ENCODE measurements around a stretch of chr17.

DNA sequence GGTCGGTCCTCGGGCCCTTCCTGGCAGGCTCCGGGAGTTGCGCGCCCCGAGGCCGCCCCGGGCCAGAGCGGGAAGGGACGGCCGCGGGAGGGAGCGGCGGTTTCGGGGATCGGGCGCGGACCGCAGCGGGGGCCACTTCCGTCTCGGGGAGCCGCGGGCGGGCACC lies 778 bp downstream of the METRNL start:
- RRBS: 2% methylated on average over 3 of the region's 25 CpGs

- RRBS: 95% methylated on average over 13 of the region's 57 CpGs
Observed at GRCh38 chr17:83084543-83085508, 5.4 kb downstream of the METRNL start.

DNA sequence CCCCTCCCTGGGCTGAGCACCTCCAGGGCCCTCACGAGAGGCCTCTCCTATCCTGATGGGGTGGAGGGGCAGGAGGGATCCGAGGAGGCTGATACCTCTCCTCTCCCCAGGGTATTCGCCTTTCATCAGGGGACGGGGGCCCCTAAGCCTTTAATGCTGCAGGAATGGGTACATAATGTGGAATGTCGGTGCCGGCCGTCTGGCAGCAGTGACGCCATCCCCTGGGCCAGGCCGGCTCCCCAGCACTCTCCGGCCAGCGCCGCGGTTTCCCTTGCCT lies 8.0 kb downstream of the METRNL start:
- RRBS: 30% methylated on average over 8 of the region's 13 CpGs

DNA sequence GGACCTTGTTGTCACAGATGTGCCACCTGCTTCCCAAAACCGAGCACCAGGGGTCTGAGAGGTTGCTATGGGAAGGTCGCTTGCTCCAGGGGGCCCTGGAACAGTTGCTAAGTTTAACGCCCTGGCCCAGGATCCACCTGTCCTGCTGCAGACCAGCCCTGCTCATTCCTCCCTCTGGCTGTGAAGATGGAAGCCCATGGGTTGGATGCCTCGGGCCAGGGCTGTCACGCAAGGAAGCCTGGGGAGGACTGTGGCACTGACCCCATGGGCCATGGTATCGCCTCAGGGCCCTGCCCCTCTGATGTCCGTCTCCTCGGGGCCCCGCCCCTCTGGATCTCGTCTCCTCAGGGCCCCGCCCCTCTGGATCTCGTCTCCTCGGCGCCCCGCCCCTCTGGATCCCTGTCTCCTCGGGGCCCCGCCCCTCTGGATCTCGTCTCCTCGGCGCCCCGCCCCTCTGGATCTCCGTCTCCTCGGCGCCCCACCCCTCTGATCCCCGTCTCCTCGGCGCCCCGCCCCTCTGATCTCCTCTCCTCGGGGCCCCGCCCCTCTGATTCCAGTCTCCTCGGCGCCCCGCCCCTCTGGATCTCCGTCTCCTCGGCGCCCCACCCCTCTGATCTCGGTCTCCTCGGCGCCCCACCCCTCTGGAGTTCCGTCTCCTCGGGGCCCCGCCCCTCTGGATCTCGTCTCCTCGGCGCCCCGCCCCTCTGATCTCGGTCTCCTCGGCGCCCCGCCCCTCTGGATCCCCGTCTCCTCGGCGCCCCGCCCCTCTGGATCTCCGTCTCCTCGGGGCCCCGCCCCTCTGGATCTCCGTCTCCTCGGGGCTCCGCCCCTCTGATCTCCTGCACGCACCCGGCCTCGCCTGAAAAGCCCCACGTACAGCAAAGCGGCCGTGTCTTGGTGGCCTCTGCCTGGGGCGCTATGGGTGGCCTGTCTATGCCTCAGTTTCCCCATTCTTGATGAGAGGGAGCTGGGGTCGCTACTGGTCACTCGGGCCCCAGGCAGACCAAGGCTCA lies 24.0 kb downstream of the METRNL start:
- RRBS: no CpG with 5 or more reads among the region's 69 CpGs

Measured in iris pigment epithelial cell (primary cell).